GM23248 (cell line): ENCODE data around the gene KIF2B.

DNA sequence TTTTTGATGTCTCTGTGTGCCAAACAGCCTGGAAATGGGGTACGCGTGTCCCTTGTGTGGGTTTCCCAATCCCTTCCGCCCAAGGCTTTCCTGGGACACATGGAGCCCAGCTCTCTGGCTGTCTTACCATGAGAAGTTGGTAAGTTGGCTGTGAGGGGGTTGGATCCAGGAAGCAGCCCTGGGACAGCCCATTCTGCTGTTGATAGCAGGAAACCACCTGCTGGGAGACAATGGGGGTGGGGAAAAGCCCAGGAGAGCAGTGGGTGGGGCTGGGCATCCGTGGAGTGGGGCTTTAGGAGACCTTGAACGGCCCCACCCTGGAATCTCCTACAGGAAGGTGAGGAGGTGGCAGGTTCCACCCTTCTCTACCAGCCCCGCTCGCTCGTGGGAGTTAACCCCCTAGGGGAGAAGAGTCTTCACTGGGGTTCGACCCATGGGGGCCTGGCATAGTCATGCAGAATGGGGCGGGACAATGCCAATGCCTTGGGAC lies 5.8 kb downstream of the TMEM92 start:
- RAMPAGE, long total RNA = no peak

- RAMPAGE, long total RNA = no peak
Measured at GRCh38 chr17:50363672-50364369, 9.2 kb downstream of the MRPL27 start.

GRCh38 chr17:50440235-50440890 lies 14.3 kb downstream of the ACSF2 start:
- RAMPAGE, long total RNA = no peak

GRCh38 chr17:50452688-50453236 lies 15.9 kb downstream of the CHAD start:
- RAMPAGE, long total RNA = no peak

- RAMPAGE, long total RNA = no peak
Measured at GRCh38 chr17:50511014-50511363, 2.8 kb downstream of the MYCBPAP start.

DNA sequence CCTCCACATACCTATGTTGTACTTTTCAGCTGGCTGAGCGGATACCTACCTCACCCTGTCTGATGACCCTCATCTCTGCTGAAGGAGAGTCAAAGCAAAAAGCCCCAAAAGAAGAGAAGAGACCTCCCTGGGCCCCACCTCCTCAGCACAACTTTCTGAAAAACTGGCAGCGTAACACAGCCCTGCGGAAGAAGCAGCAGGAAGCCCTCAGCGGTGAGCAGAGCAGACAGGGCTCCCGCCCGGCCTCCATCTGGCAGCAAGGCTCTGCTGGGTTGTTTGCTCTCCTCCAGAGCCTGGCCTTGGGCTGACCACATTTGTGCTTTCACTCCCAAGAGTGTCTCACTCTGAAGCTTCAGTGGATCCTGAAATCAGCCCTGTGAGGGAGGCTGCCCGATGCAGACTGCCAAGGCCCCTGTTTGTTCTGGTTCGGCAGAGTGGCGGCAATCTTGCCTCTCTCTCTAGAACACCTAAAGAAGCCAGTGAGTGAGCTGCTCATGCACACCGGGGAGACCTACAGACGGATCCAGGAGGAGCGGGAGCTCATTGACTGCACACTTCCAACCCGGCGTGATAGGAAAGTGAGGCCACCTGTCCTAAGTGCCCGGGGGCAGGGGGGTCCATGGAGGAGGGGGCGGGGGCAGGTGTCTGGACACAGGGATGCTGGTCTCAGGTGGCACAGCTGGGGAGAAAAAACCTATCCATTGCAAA lies 10.4 kb downstream of the MYCBPAP start:
- RAMPAGE, long total RNA = no peak

GRCh38 chr17:50538046-50538332 lies 5.5 kb downstream of the EPN3 start:
- RAMPAGE, long total RNA = no peak

DNA sequence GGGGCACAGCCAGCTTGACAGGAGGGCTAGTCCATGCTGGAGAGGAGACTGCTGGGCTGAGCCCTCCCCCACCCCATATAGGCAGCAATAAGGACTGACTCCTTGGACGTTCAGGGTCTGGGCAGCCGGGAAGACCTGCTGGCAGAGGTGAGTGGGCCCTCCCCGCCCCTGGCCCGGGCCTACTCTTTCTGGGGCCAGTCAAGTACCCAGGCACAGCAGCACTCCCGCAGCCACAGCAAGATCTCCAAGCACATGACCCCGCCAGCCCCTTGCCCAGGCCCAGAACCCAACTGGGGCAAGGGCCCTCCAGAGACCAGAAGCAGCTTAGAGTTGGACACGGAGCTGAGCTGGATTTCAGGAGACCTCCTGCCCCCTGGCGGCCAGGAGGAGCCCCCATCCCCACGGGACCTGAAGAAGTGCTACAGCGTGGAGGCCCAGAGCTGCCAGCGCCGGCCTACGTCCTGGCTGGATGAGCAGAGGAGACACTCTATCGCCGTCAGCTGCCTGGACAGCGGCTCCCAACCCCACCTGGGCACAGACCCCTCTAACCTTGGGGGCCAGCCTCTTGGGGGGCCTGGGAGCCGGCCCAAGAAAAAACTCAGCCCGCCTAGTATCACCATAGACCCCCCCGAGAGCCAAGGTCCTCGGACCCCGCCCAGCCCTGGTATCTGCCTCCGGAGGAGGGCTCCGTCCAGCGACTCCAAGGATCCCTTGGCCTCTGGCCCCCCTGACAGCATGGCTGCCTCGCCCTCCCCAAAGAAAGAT lies 8.6 kb upstream of the ABCC3 start:
- RAMPAGE, long total RNA = no peak

- RAMPAGE, long total RNA = no peak
Measured at GRCh38 chr17:50640810-50641282, 6.2 kb downstream of the ABCC3 start.

GRCh38 chr17:50917154-50917869 lies 51.2 kb upstream of the TOB1 start:
- RAMPAGE, long total RNA = no peak

DNA sequence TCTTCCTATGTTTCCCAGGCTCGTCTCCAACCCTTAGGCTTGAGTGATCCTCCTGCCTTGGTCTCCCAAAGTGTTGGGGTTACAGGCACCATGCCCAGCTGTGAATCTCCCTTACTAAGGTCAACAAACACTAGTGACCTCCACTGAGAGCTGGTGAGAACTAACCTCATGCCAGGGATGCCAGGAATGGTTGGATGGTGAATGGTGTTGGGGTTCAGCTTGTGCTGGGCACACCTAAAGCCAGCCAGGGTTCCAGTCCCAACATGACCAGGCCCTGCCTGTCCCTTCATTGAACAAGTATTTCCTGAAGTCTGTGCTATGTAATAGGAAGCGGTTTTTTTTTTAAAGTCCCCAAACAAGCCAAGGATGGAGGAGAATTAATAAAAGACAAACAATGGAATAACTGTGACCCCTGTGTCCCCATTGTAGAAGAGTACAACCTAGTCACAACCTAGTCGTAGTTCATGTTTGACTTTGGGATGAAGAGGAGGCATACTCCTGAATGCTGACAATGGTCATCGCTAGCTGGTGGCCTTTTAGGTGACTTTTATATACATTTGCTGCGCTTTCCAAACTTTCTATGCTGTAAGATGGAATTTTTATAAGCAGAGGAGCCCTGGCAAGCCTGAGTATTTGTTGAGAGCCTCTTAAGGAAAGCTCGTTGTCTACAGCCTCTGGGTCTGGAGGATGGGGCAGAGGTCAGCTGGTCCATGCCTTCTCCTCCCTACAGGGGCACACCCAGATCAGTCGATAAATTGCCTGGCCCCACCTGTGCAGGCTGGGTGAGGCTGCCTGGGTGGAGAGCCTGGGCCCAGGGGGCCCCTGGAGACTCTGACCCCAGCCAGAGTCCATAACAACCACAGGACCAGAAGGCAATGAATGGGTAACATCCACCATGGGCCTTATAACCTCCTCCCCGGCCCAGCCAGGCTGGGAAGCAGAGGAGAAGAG lies 56.2 kb upstream of the TOB1 start:
- RAMPAGE, long total RNA = no peak

DNA sequence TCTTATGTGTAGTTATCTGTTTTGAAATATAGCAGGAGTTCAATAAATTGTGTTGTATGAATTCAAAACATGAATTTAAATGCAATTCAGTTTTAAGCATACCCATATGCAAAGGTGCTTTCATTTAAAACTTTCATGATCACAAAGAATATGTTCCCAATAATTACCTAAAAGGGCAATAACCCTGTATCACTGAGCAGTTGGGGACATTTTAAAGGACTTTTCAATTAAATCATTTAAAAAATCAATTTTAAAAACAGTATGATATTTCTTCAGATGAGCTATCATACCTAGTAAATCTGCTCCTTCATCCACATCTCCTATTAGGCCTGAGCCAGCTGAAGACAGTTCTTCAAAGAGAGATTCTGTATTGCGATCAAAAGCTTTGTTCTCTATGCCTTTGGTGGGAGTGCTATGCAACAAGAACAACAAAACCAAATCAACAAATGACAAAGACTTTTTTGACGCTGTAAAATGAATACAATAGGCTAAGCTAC lies 106.7 kb downstream of the SPAG9 start:
- RAMPAGE, long total RNA = no peak

GRCh38 chr17:51080419-51080768 lies 40.3 kb downstream of the SPAG9 start:
- RAMPAGE, long total RNA = no peak

DNA sequence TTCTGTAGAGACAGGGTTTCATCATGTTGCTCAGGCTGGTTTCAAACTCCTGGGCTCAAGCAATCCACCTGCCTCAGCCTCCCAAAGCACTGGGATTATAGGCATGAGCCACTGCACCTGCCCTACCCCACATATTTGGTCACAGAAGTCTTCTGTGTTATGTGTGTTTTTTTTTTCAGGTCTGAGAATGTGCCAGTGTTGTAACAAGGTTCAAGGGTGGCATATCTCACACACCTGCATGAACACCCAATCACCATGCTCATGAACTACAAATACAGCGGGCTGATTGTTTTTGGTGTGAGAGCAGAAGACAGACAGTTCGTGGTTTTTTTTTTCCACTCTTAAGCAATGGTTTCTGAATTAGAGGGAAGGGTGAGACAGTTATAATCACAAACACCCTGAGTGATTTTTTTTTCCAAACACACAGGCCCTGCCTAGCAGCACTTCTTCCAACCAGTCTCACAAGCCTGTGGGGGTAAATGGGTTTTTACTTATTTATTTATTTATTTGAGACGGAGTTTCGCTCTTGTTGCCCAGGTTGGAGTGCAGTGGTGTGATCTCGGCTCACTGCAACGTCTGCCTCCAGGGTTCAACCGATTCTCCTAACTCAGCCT lies 22.6 kb downstream of the SPAG9 start:
- RAMPAGE, long total RNA = no peak

DNA sequence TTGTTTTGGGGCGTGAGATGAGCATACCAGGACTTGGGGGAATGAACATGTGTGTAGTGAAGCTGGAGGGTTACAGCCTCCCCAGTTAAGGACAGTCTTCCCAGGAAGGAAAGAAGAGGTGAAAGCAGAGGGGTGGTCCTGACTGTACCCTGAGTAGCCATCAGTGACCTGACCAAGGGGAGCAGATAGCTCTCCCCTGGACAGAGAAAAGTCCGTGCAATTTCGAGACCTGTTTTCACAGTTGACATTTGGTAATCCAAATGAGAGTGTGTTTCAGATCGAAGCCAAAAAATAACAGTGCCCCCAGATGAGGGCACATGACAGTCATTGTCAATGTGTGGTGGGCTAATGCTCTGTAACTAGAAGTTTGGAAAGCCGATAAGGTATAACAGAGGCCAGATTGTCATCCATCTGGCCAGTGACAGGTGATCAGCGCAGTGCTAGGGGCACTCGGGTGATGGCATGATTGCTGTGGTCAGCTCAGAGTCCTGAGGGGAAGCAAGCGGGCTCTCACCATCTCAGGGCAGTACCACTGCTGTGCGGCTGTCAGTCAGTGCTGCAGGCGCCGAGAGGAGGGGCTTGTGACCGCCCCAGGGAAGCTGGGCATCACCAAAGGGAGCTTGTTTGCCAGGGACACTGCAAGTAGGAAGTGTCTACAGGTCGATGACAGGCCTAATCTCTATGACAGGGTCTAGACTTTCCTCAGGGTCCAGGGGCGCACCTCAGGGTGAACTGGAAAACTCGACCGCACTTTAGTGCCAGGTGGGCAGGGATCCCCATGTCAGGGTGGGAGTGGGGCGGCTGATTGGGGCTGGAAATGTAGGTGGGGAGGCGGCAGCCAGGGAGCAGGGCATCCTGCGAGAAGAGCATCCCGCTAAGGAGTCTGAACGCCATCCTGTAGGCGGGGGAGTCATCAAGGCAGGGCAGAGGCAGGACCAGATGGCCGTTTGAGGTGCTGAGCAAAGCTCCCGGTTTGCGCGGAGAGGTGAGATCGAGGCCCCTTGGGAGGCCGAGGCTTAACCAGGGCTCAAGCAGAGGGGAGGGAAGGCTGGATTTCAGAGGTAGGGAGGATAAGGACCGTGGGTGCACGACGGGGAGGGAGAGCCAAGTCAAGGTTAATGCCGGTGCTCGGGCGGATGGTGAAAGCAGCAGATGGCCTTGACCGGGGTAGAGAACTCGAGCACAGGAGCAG lies 895 bp upstream of the NME2 start:
- RAMPAGE, long total RNA = no peak

DNA sequence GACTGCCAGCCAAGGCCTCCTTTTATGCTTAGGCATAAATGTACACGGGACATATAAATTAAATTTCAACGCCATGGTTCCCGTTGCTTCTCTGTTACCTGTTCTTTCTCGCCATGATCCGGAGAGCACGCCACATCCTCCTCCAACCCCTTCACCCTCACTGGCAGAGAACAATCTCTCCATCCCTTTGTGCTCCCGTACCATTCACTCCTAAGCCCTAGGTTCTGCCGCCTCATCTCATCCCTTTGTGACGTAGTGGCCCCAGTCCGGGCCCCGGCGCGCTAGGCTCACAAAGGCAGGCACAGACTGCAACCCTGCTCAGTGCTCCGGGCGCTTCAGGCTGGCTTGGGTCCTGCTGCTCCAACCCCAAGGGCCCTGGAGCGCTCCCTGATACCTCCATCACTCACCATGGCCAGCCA lies at the start of gene KIF2B:
Gene KIF2B (plus strand): TSS at position 302 of the 419 bp plus-strand sequence.
- RAMPAGE, long total RNA = no peak

GRCh38 chr17:53924563-53924900 lies 101.8 kb downstream of the KIF2B start:
- RAMPAGE, long total RNA = no peak

- RAMPAGE, long total RNA = no peak
Measured at GRCh38 chr17:54903344-54903797, 2.7 kb downstream of the TOM1L1 start.

GRCh38 chr17:55068701-55069188 lies 100.2 kb downstream of the STXBP4 start:
- RAMPAGE, long total RNA = no peak

DNA sequence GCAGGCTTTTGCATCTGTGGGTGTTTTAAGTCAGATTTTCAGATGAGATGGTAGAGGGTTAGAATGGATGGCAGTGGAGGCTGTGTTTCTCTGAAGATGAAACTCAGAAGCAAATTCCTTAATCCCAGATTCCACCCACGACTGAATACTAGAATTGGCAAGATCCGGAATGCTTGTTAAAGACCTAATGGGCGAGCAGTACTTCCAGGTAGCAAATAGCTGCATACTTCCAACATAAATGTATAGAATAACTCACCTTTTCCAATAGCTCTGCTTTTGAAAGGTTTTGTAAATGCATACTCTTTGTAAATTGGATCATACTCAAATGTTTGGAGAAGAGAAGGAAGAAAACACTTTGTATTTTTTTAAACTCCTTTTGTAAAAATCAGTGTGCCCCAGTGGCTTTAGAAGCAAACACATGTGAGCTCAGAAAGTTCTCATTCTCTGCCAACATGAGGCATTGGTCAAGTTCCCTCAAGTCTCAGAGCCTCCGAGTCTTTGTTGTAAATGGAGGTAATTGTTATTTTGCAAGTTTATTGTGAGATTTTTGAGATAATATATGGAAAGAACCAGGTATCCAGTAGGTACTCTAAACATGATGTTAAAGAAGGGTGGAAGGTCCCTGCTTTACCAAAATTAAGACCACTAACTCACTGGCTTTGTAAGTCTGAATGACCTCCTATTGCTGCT lies 2.0 kb downstream of the HLF start:
- RAMPAGE, long total RNA = no peak